Measurements from ENCODE around the genes DHTKD1 and BEND7.

- RRBS, 2 experiments, result no CpG with 5 or more reads among the region's 23 CpGs
These were observed 75.2 kb downstream of the PROSER2 start for GRCh38 chr10:11898048-11899008.

DNA sequence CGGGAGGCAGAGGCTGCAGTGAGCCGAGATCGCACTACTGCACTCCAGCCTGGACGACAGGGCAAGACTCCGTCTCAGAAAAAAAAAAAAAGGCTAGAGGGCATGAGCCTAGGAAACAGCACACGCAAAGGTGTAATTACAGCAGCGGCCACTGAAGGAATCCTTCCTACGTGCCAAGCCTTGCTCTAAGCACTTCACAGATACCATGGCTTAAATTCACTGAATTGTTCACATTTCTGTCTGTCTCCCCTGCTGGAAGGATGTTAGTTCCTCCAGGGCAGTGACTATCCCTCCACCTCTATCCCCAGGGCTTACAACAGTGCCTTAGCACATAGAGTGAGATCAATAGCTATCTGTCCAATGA, 92.9 kb downstream of the PROSER2 start:
- RRBS, 2 experiments, result no CpG with 5 or more reads among the region's 8 CpGs

DNA sequence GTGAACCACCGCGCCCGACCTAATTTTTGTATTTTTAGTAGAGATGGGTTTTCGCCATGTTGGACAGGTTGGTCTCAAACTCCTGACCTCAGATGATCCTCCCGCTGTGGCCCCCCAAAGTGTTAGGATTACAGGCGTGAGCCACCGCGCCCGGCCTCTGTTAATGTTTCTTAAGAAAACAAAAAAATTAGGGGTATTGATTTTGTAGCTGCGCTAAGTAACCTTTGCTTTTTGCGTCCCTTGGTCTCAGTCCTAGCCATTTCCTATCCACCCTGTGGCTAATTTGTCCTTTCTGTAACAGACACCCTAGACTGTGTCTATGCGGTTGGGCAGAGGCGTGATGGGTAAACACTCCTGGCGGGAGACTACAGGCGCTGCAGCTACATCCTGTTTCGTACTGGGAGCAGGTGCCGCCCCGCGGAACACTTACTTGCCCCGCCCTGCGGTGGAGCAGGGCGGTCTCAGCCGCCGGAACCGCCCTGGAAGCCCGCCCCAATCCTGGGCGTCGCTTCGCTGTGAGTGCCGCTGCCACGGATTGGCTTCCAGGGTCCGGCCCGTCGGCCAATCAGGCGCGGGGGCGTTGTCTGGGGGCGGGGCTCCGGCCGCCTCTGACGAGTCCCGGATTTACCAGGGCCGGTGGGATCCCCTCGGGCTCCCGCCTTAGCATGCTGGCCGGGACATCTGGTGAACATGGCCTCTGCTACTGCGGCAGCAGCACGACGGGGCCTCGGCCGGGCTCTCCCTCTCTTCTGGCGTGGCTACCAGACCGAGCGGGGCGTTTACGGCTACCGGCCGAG, at the start of gene DHTKD1:
Gene DHTKD1 (plus strand): TSS at position 611 of the 797 bp plus-strand sequence.
- RRBS, 2 experiments, result 2 to 6% methylated on average over 29 to 30 of the region's 58 CpGs

DNA sequence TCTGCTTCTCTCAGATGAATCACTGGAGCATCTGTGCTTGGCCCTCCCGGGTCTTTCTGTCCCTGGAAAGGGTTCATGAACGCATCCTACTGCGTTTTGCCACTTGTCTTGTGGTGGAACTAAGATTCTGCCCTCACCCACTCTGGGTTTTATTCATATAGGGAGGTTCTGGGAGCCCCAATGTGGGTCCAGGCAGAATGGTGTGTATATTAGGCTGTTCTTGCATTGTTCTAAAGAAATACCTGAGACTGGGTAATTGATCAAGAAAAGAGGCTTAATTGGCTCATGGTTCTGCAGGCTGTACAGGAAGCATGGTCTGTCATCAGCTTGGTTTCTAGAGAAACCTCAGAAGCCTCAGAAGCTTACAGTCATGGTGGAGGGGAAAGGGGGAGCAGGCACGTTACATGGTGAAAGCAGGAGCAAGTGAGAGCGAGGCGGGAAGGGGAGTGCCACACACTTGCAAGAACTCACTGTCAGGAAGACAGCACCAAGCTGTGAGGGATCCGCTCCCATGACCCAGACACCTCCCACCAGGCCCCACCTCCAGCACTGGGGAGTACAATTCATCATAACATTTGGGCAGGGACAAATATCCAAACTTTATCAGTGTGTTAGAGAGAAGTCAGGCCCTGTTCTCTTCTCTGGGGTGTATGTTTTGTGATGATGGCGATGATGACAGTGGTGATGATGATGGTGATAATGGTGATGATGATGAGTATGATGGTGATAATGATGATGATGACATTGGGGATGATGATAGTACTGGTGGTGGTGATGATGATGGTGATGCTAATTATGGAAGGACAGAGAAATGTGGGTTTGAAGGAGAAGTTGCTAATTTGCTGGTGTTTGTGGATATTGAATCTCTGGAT, 63.7 kb downstream of the CAMK1D start:
- RRBS, 2 experiments, result no CpG with 5 or more reads among the region's 8 CpGs

DNA sequence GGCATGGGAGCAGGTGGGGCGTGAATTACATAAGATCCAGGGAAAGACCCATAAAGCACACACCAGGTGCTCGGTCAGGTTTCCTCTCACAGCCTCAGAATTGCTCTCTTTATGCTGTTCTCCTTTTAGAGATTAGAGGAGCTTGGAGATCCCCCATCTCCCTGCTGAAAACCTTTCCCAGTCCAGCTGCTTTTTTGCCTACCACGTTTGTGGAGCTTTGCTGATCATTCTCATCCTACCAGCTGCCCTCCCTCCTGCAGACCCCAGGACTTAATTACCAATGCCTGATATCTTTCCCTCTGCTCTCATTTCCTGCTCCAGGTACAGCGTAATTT, 83.7 kb downstream of the CAMK1D start:
- RRBS, 2 experiments, result no CpG with 5 or more reads among the region's 4 CpGs

DNA sequence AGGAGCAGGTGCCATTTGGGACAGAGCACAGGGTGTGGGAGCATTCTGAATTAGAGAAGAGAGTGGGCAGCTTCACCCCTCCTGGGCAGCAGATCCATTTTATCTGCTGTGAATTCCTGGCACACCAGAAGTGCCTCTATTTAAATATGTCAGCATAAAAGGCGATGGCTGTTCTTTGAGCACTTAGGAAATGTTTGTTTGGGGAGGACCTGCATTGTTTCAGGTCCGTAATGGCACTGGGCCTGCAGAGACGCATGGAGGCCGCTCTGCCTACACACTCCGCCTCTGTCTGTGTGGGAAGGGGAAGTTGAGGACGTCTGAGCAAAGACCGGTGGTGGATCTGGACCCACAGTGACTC, 253.1 kb downstream of the CAMK1D start:
- RRBS, 2 experiments, result no CpG with 5 or more reads among the region's 7 CpGs

DNA sequence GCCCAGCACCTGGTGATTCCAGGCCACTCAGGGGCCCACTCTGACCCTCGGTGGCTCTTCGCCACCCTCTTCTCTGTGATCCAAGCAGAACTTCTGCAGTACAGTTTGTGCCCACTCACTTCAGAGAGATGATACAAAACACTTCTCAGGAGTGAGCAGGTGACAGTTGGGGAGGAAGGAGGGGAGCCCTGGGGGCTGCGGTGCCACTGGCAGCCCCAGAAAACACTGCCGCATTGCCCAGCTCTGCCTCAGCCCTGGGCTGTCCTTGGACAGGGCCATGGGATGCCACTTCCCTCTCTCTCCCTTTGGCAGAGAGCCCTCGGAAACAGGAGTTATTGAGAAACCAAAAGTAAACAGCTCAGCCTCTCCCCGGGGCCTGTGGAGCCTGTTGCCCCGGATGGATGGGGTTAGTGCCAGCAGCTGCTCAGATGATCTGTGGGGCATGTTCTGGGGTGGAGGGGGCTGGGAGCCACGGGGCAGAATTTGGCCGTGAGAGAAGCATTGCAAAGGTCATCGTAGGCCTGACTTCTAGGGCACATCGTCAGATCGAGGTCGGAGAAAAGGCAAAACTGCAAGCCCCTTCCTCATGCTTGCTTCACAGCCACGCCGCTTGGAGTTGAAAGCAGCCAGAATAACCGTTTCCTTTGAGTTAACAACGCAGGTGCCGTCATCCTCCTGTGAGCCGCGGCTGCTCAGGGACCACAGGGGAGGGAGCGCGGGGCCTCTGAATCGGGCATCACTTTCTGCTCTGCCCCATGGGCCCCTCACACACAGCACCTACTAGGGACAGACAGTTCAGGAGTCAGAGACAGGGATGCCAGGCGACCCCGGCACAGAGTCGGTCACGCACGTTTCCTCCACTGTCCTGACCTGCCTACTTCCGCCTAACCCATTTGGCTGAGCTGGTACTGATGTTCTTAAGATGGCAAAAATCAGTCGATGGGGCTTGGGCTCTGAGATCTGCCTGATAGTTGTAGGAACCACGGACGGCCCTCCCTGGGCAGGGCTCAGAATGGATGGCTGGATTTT, 256.5 kb downstream of the CAMK1D start:
- RRBS, 2 experiments, result no CpG with 5 or more reads among the region's 32 CpGs

- RRBS, 2 experiments, result no CpG with 5 or more reads among the region's 11 CpGs
These were observed 270.6 kb downstream of the CCDC3 start for GRCh38 chr10:12730681-12731605.

- RRBS, 2 experiments, result no CpG with 5 or more reads among the region's 1 CpG
These were observed 21.6 kb upstream of the MCM10 start for GRCh38 chr10:13139792-13140189.

DNA sequence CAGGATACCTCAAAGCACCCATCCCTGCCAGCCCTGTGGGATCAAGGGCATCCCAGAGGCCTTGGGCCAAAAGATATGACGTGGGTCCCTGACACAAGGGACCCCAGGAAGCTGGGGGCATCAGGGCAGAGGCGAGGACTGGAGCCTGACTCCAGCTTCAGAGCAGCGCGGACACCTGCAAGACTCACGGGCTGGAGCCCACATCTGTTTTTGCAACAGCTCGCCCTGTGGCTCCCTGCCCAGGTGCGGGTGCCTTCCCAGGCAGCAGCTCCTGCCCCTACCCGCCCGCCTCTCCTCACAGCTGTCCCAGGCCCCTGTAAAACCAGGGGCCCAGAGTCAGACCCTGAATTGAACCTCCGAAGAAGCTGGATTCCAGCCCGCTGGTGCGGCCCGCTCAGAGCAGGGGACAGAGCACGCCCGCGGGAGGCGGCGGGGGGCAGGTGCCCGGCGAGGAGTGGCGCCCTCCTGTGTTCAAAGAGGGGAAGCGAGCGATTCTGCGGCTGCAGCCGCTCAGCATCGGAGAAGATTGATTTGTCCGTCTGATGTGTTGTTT, 88.5 kb downstream of the BEND7 start:
- RRBS, 2 experiments, result no CpG with 5 or more reads among the region's 27 CpGs

DNA sequence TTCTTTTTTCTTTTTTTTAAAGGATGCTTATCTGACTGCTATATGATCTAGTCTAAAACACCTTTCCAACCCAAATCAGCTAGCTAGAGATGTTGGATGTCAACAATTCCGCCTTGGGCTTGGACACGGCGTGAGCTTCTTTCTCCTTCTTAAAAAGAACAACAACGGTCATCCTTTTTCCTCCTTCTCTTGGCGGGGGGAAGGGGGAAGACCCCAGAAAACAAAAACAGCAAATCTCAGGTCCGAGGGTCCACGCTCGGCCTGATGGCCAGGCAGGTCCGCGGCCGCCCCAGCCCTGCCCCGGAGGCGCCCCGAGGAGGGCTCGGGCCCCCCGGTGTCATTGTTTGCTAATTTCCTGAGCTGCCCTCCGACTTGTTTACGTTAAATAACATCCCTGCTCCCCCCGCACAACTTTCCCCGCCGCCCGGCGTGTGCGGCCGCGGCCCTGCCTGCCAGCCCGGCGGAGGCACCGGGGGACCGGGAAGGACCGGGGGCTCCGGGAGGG, 876 bp downstream of the BEND7 start:
- RRBS, 2 experiments, result 2 to 47% methylated on average over 1 to 2 of the region's 32 CpGs

GRCh38 chr10:13528391-13529430, at the start of gene BEND7:
Gene BEND7 (minus strand): TSS chr10:13529014.
- RRBS, 2 experiments, result under 1 to 6% methylated on average over 75 to 85 of the region's 168 CpGs

GRCh38 chr10:13634191-13634647, 47.5 kb downstream of the PRPF18 start:
- RRBS, 2 experiments, result no CpG with 5 or more reads among the region's 6 CpGs

DNA sequence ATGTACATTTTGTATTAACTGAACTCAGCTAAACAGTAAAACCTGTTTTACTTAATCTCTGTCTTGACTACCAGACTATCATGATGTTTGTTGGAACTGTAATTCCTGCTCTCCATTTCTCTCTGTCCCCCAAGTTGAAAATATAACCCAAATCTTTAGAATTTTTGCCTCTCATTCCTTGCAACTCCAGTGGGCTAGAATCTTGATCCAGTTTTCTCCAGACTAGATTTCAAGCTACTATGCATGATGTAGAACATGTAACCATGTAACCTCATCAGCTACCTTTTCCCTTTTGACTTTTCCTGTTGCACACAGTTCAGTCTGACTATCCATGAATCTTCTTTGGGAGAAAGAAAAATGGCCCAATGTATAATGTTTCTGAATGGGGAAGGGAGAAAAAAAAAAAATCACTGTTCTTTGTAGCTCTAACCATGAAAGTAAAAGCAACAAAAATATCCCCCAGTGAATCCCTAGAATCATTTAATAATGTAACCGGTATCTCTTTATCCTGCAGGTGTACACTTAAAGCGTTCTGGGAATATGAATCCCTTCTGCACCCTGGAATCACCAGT, 57.7 kb downstream of the PRPF18 start:
- RRBS, 2 experiments, result no CpG with 5 or more reads among the region's 2 CpGs

GRCh38 chr10:13659197-13659812, 72.5 kb downstream of the PRPF18 start:
- RRBS, 2 experiments, result 97% methylated on average over 6 of the region's 19 CpGs

DNA sequence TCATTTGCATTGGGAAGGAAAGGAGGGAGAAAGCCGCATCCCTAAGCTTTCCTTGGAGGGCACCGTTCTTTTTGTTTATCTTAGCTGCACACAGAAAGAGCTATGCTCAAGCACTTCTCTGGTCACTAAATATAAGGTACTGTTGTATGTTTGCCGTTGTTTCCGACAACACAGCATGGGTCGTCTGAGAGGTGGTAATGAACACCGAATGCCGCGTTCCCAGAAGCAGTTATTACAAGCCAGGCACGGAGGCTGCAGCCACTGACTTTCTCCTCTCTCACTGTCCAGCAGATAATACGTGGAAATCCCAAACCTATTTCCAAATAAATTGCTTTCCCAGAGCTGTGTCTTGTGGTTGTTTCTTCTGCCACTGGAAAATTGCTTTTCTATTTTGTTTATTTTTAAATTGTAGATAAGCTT, 217.2 kb downstream of the PRPF18 start:
- RRBS, 2 experiments, result no CpG with 5 or more reads among the region's 10 CpGs

DNA sequence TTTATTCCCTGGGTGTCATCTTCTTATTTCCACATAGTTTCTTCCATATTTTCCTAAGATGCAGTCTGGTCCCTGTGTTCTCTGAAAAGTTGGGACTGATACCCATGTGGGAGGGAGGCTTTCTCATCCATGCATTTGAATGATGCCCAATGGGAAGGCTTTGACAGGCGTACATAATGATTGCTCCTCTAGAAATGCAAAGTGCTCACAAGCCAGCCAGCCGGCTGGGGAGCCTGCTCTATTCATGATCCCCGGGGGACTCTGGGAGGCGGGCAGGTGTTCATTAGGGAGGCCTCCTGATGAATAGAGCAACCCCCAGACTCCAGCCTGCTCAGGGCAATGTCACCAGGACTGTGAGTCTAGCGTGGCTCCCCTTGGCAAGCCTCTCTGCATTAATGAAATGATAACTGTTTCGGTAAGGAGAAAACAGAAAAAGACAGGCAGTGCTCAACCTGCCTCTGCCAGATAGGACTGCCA, 236.3 kb downstream of the PRPF18 start:
- RRBS, 2 experiments, result no CpG with 5 or more reads among the region's 6 CpGs

DNA sequence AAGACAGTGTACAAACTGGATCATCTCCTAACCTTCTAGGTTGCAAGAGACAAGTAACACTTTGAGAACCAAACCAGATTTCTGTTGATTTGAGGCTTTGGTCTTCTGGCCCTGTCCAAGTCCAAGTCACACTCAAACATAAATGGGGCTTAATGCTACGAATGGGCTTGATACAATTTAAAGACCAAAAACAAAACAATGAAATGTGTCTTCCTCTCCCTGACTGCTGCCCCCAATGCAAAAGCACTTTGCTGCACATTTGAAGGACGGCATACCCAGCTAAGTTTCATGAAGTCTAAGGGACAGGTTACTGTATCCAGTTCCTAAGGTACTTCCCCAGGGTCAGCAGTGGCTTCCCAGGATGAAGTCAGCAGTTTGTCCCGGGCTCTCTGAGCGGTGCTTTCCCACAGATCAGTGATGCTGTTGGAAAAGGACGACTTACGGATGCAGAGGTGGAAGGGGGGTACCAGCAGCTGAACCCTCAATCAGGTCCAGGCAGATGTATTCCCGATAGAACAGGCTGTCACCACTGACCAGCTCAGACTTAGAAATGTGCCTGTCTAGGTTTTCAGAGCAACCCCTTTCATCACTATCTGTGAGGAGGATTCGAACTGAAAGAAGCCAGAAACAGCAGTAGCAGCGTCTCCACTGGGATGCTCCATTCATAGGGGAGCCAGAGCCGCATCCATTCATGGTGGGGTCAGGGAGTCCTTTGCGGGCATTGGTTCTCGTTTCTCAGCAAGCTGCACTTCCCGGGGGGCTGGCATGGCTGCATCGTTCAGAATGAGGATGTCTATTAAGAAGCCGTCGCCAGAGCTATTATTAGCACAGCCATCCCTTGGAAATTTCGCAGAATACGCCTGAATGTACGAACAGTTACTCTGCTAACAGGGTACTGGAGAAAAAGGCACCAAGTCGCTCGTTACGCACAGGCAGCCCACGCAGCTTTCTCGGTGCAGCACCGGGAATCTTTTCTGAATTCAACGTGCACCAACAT, 303.6 kb downstream of the PRPF18 start:
- RRBS, 2 experiments, result no CpG with 5 or more reads among the region's 26 CpGs

DNA sequence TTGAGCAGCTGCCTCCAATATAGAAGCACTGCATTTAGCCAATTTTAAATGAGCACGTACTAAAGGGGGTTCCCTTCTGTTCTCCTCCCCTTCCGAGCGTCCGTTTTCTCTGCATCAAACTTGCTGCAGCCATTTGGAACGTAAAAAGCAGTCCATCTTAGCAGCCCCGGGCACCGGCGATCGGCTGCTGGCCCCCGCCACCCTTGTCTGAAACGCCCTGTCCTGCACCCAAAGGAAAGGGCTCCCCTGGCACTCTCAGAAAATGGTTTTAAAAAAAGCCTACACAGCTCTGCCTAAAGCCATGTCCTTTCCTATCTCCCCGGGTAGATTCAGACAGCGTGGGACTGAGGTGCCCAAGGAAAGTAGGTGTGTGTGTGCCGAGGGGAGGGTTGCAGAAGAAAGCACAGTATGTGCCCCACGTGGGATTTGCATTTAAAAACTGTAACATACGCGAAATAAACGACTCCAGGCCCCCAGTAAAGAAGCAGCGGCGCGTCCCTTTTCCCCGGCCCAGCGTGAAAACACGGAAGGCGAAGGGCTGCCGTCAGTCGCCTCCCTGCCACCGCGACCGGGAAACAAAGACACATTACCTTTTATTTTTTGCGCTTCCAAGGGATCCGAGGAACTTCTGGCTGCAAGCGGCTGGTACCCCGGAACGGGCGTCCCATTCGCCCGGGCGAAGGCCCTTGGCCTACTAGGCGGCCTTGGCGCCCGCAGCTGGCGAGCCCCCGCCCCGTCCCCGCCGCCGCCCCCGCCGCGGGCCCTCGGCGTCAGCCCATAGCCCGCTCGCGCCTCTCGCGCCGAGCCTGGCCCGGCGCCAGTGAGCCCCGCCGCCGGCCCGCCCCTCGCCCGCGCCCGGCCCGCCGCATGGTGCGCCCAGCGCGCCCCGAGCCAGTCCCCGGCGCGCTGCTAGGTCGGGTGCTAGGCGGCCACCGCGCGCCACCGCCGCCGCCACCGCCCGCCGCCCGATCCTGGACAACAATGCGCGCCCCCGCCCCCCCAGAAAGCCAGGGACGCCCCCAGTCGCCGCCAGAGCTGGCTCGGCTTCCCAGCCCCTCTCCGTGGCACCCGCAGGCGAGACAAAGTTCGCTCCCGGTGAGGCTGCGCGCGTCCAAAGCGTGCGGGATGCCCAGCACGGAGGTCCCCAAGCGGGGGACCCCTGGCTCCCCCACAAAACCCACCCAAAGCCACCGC, 304.7 kb downstream of the PRPF18 start:
- RRBS, 2 experiments, result 38 to 39% methylated on average over 21 of the region's 110 CpGs

GRCh38 chr10:14023661-14023943, 307.1 kb downstream of the FRMD4A start:
- RRBS, 2 experiments, result no CpG with 5 or more reads among the region's 2 CpGs